AG10803 (cell line): Measurements from ENCODE around the genes WNT11 and LRRC32.

DNA sequence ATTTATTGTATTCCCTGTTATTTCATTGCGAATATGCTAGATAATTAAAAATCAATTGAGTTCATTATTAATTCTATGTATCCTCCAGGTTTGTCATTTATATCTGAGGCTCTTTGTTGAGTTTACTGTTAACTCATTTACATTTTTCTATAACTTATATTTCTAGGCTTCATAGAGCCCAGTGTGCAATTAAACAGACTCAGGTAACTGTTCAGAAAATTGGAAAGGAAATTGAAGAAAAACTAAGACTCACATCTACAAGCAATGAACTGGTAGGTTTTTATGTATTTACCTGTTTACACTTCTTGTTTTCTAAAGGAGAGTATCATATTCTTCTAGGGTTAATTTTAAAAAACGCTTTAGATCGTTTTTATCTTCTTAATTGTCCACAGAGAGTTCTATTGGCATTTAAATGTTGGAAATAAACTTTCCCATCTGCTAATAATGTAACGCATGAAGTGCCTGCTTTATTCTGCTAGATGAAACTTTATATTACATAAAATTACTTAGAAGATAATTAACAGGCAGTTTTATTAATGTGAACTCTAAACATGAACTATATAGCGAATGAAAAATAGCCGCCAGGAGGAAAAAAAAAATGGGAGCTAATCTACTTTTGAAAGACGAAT, 146.4 kb downstream of the UVRAG start:
- RRBS, result no CpG with 5 or more reads among the region's 7 CpGs

DNA sequence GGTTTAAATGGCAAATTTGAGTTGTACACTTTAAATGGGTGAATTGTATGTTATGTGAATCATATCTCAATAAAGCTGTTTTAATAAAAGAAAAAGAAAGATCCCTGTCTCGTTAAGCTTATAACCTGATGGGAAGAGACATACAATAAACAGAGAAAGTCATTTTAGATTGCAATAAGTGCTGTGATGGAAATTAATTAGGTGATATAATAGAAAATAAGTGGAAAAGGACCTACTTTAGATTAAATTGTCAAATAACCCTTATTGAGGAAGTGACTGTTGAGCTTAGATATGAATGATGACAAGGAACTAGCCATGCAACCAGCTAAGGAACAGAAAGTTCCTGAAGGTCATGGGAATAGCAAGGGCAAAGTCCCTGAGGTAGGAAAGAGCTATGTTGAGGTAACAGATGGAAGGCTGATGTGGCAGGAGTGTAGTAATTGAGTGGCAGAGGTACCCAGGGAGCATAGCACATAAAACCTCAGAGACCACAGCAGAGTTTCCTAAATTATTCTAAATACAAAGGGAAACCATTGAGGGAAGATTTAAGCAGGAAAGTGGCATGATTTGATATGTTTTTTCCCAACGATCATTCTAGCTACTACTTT, 135.2 kb downstream of the WNT11 start:
- RRBS, result no CpG with 5 or more reads among the region's 2 CpGs

DNA sequence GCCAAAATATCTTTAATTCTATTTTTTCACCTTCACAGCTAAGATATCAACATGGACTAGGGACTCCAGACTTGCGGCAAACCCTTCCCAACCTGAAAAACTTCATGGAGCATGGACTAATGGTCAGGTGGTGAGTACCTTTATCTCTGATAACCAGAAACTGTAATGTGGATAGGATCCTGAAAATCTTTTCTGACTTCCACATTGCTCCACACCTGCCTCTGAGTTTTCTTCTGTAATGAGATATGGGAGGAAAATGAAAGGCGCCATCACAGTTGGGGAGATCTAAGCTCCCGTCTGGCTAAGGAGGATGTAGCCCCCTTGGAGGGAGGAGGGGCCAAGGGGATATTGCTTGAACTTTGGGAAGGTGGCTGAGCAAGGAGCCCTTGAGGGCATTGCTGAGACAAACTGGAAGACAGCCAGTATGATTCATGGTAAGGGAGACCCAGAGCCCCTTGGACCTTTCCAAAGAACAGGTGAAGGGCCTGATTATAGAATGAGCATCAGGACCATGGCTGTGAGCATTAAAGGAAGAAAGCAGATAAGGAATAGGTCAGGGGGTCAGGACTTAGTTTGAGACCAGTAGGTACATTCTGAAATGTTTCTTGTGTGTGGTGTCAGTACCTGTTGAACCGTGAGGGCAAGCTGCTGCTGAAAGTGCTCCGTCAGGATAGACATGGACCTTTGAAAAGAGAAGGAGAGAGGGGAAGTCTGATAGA, 90.3 kb downstream of the WNT11 start:
- RRBS, result no CpG with 5 or more reads among the region's 5 CpGs

GRCh38 chr11:76139099-76139406, 67.2 kb downstream of the WNT11 start:
- RRBS, result no CpG with 5 or more reads among the region's 1 CpG

DNA sequence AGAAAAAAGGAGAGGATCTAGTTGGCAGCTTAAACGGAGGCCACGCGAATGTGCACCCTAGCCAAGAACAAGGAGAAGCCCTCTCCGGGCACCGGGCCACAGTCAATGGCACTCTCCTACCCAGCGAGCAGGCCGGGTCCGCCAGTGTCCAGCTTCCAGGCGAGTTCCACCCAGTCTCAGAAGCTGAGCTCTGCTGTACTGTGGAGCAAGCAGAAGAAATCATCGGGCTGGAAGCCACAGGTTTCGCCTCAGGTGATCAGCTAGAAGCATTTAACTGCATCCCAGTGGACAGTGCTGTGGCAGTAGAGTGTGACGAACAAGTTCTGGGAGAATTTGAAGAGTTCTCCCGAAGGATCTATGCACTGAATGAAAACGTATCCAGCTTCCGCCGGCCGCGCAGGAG, 65.3 kb downstream of the WNT11 start:
- RRBS, result no CpG with 5 or more reads among the region's 18 CpGs

DNA sequence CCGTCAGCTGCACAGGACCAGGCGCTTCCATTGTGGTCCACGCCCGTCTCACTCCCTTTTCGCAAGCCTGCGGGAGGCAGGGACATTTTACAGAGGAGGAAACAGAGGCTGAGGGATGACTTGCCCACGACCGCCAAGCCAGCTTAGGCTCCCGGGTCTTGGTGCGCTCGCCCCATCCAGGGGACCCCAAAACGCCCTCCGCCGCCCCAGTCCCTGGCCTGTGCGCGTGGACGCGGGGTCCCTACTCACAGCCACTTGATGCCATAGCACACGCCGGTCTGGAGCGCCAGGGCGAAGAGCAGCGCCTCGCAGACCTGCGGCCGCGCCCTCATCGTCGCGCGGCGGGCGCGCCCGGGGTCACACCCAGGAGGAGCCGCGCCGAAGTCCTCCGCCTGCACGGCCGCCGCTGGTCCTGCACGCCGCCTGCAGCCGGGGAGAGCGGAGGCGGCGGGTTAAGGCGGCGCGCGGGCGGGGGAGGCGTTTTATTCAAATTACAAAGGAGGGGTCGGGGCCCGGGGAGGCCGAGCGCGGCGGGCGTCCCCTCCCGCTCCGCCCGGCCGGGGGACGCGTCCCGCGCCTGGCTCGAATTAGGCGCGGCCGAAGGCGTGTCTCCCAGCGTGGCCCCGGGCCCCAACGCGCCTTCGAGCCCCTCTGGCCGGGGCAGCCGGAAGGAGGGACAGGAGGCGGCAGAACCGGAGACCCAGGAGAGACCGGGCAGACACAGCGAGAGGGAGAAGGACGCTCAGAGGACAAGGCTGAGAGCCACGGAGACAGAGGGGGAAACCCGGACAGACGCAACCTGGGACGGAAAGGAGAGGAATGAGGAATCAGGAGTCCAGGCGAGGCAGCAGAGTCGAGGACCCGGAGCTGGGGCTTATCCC, at the start of gene WNT11:
WNT11 (minus strand) TSS at position 427 of the 881 bp plus-strand sequence.
- RRBS, result 2% methylated on average over 62 of the region's 93 CpGs

DNA sequence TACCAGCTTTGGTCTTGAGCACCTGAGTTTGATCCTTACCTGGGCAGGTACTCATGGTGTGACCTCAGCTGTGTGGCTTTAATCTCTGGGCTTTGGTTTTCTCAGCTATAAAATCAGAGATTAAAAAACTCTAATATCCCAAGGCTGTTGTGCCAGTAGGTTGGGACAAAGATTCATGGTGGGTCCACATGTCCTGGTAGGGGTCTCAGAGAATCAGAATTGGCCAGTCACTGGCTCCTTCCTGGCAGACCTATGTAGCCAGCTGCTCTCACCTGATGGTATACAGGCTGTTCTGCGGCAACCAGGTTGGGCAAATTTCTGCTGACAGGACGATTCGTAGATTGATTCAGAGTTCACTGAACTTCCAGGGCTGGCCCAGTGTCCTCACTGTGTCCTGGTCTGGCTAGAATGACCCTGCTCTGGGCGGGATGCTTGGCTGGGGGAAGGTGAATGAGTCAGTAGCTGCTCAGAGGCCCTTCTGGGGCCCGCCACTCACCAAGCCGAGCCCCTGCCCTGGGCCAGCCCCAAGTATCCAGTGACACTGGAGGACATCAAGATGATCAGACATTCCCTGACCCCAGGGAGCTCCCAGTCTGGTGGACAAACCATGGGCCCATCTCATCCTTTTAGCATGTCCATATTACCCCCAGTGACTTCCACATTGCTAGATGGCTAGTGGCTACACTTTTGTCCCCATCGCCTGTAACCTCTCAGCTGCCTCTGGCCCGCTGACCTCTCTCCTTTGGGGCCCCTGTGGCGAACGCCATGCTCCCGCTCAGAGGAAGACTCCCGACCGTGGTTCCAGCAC, 62.9 kb upstream of the WNT11 start:
- RRBS, result no CpG with 5 or more reads among the region's 13 CpGs

DNA sequence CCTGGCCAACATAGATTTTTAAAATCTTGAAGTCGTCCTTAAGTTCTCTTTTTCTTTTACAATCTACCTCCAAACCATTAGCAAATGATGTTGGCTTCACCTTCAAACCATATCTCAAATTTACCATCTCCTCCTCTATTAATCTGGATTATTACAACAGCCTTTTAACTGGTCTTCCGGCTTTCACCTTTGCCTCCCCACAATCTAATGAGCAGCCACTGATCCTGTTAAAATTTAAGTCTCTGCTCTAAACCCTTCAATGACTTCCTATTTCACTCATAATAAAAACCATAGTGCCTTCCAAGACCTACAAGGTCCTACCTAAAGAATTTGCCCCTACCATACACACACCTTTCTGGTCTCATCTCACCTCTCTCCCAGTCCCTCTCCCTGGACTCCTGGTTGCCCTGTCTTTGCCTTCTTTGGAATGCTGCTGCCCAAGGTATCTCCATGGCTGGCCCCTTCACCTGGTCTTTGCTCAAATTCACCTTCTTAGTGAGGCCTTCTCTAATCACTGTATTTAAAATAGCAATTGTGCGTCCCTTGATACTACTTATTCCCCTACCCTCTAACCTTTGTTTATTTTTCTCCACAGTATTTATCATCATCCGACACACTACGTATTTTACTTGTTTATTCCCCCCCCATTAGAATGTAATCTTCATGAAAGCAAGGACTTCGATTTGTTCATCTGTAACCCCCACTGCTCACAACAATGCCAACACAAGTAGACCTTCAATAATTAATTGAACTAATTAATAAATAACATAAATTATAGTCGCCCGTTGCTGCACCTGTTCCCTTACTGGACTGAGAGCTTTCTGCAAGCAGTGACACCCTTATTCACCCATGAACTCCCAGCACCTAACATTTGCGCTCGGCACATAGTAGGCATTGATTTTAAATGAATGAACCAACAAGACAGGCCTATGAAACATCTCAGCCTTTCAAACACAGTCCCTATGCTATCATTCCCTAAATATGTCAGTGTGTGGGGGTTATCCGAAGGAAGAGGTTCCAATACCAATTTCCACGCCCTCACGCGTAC, 1.5 kb downstream of the THAP12 start:
- RRBS, result no CpG with 5 or more reads among the region's 14 CpGs

DNA sequence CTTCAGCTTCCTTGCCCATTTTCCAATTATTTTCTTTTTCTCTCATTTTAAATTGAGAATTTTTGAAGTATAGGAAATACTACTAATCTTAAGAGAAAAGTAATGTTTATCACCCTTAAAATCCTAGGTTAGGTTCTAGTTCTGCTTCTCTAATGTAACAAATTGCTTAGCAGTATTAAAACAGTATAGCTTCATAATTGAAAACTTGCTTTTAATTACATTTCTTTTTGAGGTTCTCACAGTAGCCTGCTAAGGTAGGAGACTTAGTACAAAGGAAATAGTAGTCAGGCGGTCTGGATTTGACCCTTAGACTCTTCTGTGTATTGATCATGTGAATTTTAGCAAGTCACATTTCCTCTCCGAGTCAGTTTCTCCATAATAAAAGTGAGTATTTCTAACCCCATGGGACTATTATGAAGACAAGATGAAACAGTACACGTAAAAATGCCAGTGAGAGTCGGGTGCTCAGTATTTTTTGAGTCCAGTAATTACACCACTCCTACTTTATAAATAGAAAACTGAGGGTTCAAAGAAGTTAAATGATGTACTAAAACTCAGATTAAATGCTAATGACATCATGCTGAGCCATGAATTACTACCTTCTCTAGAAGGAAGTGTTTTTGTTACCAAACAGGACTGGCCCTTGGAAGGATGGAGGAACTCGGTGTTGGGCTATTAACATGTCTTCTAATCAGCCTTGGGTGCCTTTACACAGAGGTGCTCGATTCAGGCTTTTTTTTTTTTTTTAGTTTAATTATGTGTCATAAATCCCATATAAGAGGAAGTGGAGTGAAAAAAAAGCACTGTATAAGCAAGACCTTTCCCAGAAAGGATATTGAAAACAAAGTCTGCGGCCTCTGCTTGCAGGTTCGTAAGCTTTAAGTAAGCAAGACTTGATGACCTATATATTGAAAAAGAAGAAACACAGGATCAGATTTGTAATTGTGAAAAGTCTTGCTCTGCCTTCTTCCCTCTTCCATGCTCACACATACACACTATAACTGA, 108.9 kb downstream of the EMSY start:
- RRBS, result no CpG with 5 or more reads among the region's 8 CpGs

DNA sequence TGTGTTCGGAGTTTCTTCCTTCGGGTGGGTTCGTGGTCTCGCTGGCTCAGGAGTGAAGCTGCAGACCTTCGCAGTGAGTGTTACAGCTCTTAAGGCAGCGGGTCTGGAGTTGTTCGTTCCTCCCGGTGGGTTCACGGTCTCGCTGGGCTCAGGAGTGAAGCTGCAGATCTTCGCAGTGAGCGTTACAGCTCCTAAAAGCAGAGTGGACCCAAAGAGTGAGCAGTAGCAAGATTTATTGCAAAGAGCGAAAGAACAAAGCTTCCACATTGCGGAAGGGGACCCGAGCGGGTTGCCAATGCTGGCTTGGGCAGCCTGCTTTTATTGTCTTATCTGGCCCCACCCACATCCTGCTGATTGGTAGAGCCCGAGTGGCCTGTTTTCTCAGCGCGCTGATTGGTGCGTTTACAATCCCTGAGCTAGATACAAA, 62.5 kb downstream of the LRRC32 start:
- RRBS, result no CpG with 5 or more reads among the region's 20 CpGs

DNA sequence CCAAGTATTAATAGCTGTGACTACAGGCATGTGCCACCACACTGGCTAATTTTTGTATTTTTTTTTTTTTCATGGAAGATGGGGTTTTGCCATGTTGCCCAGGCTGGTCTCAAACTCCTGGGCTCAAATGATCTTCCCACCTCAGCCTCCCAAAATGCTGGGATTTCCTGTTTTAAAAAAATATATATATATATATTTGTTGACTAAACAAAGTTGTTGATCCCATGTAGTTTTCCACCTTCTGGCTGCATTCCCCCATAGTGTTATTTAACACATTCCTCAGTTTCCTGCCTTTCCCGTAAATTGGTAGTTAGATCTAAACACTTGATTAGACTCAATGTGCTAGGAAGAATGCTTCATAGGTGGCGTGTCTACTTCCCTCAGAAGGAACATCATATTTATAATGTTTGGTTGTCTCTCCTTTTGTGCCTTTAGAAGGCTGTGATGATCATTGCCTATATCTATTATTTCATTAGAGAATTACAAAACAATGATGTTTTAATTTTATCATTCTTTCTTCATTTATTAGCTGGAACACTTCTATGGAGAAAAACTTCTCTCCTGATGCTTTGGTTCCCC, 38.7 kb downstream of the LRRC32 start:
- RRBS, result no CpG with 5 or more reads among the region's 2 CpGs

- RRBS, result no CpG with 5 or more reads among the region's 27 CpGs
Observed at GRCh38 chr11:76660752-76661348, 9.7 kb downstream of the LRRC32 start.

DNA sequence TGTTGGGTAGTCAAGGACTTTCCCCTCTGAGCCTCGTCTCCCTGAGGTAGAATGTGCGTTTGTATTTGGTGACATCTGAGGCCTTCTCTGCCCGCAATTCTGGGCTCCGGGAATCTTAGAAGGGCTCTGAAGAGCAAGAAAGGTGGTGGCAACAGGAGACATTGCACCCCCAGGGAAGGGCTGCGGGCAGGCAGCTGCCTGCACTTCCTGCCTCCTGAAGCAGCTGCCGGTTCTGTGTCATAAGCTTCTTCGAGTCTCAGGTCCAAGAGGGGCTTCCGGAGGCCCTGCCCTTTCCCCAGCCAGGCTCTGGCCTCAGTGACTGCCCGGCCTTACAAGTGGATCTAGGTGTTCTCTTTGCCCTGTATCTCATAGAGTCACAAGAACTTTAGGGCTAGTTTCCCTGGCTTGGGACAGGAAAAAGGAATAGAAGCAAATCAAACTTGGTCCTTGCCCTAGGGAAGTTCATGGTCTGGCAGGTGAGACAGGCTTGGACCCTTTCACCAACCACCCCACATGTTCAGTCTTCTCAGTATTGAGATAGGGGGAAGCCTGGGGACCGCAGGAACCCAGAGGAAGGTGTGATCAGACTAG, 5.7 kb downstream of the LRRC32 start:
- RRBS, result 73% methylated on average over 4 of the region's 10 CpGs

DNA sequence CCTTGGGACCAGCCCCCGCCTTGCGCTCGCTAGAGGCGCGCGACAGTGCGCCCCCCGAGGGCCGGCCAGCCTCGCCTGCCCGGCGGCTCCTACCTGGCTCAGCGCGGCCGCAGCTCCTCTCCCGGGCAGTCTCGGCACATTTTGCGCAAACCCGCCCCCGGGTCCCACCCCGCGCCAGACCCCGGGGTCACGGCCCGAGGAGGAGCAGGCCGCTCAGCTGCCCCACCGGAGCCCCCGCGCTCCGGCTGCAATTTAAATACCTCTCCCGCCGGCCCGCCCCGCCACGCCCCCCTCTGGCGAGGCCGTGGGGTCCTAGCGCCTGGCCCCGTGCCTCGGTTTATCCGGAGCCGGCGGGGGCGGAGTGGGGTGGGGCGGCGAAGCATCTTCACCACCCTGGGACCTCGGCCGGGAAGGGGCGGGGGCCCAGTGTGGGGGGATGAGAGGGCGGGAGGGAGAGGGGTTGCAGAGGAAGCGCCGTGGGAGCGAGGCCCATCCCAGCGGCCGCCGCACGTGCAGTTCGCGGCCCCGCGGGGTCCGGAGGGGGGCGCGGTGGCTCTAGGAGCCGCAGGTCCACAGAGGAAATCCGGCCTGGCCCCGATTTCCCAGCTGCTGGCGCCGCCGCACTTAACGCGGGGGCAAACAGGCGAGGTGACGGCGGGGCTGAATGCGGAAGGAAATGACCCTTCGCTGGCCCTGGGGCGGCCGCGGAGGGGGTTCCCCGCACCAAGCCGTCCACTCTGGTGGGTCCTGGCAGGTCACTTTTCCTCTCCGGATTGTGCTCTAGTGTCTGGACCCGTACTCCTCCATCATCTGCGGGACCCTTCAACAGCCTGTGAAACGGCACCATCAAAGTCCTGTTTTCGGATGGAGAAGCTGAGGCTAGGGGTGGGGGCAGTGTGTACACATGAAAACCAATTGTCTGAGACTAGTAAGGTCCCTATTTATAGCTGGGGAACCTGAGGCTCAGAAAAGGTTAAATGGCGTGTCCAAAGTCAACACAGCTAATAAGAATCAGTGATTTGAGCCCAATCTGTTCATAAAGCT, at the start of gene LRRC32:
LRRC32 (minus strand) TSS at position 227 of the 1,044 bp plus-strand sequence.
- RRBS, result 2% methylated on average over 30 of the region's 88 CpGs

GRCh38 chr11:76768480-76769177, 14.5 kb upstream of the TSKU start:
- RRBS, result no CpG with 5 or more reads among the region's 7 CpGs

DNA sequence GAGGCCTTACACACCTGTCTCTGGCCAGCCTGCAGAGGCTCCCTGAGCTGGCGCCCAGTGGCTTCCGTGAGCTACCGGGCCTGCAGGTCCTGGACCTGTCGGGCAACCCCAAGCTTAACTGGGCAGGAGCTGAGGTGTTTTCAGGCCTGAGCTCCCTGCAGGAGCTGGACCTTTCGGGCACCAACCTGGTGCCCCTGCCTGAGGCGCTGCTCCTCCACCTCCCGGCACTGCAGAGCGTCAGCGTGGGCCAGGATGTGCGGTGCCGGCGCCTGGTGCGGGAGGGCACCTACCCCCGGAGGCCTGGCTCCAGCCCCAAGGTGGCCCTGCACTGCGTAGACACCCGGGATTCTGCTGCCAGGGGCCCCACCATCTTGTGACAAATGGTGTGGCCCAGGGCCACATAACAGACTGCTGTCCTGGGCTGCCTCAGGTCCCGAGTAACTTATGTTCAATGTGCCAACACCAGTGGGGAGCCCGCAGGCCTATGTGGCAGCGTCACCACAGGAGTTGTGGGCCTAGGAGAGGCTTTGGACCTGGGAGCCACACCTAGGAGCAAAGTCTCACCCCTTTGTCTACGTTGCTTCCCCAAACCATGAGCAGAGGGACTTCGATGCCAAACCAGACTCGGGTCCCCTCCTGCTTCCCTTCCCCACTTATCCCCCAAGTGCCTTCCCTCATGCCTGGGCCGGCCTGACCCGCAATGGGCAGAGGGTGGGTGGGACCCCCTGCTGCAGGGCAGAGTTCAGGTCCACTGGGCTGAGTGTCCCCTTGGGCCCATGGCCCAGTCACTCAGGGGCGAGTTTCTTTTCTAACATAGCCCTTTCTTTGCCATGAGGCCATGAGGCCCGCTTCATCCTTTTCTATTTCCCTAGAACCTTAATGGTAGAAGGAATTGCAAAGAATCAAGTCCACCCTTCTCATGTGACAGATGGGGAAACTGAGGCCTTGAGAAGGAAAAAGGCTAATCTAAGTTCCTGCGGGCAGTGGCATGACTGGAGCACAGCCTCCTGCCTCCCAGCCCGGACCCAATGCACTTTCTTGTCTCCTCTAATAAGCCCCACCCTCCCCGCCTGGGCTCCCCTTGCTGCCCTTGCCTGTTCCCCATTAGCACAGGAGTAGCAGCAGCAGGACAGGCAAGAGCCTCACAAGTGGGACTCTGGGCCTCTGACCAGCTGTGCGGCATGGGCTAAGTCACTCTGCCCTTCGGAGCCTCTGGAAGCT, 13.6 kb downstream of the TSKU start:
- RRBS, result 90% methylated on average over 11 of the region's 31 CpGs

- RRBS, result no CpG with 5 or more reads among the region's 10 CpGs
Observed at GRCh38 chr11:76823290-76824018, 37.3 kb upstream of the ACER3 start.

DNA sequence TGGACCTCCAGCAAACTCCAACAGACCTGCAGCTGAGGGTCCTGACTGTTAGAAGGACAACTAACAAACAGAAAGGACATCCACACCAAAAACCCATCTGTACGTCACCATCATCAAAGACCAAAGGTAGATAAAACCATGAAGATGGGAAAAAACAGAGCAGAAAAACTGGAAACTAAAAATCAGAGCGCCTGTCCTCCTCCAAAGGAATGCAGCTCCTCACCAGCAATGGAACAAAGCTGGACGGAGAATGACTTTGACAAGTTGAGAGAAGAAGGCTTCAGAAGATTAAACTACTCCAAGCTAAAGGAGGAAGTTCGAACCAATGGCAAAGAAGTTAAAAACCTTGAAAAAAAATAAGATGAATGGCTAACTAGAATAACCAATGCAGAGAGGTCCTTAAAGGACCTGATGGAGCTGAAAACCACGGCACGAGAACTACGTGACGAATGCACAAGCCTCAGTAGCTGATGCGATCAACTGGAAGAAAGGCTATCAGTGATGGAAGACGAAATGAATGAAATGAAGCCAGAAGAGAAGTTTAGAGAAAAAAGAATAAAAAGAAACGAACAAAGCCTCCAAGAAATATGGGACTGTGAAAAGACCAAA, 69.4 kb upstream of the B3GNT6 start:
- RRBS, result no CpG with 5 or more reads among the region's 11 CpGs

DNA sequence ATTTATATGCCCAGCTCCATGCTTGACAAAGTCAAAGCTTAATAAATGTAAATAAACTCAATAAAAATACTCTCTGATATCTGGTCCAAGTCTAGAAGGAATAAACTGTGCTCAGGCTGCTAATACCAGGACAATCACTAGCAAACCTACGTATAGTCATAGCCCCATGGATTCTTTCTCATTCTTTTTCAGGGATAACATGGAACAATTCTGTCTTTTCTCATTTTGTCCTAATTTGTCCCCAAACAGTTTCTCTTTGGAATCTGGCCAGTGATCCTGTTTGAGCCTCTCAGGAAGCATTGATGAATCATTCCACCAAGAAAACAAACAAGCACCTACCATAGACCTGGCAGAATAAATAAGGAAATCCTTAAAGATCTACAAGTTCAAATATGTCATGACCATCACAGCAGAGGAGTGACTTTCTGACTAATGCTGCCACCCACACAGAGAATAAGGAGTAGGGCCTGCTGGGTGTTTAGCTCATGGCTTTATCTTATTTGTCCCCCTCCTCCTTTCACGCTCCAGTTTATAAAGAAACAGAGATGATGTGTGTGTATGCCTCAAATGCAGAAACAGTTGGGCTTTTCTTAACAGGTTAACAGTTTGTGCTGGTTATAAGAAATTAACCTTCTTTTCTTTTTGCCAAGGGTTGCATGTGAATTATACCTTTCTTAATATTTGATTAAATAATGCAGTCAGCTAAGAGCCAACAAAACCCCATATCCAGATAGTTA, 14.0 kb upstream of the B3GNT6 start:
- RRBS, result no CpG with 5 or more reads among the region's 2 CpGs

- RRBS, result 4% methylated on average over 11 of the region's 50 CpGs
Observed at GRCh38 chr11:77147452-77148482, 19.7 kb downstream of the MYO7A start.